SP-49 (cell line): ENCODE data around the genes NPS and FOXI2.

DNA sequence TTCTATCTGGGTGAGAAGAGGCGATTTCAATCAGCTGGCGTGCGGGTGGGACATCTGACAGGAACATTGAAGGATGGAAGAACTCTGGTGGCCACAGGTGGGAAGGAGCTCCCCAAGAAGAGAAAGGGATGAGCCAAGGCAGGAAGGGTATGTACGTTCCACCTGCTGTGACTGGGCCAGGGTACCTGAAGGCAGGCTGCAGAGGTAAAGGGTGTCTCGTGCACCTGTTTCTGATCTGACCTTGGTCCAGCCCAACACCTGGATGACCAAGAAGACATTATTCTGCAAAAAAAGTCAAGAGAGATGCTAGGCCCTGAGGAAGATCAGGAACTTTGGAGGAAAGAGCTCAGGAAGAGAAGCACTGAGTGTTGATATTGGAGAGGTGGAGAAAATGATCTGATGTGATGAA lies 38.3 kb upstream of the DOCK1 start:
- PRO-cap: no peak

DNA sequence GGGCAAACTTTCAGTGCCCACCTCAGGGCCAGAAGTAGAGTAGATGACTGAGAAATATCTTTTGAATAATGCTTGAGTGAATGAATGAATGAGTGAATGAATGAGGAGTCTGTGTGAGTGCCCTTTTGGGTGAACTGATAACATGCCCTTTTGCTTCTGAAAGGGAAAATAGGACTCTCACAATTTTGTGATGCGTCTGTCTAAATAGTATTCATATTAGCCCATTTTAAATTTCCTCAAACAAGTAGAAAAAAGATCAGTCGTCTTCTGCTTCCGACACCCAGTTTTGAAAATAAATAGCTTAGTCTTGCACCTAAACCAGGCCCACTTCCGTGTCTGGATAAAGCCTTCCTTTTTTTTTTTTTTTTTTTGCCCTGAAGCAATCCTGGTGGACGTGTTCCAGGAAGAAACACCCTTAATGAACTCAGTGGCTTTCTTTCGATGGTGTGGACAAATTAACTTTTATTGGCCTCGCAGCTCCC lies 32.9 kb downstream of the INSYN2A start:
- PRO-cap: no peak

GRCh38 chr10:127392250-127392668 lies 156.8 kb upstream of the NPS start:
- PRO-cap: no peak

DNA sequence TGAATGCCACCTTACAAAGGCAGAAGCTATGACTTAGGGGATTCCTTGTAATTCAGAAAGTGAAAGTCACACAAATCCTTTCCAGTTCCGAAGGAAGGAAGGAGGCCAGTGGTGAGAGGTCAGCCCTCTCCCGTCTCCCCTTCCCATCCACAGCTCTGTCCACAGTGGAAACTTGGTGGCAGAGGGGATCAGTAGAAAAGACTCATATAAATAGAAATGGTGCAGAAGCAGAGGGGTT lies 14.9 kb upstream of the NPS start:
- PRO-cap: no peak

DNA sequence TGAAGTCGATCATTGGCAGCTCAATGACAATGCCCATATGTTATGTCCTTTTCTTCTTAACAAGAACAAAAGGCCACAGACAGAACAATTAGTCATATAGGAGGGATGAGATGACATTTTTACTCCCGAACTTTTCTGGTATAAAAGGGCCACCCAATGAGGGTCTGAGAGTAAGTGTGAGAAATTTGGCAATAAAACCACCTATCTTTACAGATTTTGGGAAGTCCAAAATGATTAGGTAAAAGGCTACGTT lies at the start of gene NPS:
TSS of gene NPS (plus strand) at position 171 of the 253 bp plus-strand sequence.
- PRO-cap: no peak

DNA sequence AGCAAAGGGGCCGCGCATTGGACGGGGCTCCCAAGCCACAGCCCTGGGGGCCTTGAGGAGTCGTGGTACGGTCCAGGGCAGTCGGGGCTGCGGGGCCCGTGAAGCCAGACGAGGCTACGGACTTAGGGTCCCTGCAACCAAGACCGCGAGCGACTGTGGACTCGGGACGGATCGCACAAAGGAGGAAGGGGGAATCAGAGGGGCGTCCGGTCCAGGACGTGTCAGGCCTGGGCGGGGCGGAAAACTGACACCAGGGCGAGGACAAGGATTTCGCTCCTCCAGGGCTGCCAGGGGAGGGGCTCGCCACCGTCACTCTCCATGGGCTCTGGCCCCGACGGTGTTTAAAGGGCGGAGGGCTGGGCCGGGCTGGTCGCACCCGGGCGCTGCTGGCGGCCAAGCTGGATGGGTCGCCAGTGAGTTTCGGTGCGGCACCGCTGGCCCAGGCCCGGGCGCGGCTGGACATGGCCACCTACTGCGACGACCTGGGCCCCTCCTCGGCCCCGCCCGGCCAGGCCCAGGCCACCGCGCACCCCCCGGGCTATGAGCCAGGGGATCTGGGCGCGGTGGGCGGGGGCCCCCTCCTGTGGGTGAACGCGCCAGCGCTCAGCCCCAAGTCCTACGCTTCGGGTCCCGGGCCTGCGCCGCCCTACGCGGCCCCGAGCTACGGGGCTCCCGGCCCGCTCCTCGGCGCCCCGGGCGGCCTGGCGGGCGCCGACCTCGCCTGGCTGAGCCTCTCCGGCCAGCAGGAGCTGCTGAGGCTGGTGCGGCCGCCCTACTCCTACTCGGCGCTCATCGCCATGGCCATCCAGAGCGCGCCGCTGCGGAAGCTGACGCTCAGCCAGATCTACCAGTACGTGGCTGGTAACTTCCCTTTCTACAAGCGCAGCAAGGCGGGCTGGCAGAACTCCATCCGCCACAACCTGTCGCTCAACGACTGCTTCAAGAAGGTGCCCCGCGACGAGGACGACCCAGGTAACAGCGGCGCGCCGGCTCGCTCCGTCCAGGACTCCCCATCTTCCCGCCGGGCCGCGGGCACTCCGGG lies at the start of gene FOXI2:
TSS of gene FOXI2 (plus strand) at position 373 of the 1,042 bp plus-strand sequence.
- PRO-cap: no peak

DNA sequence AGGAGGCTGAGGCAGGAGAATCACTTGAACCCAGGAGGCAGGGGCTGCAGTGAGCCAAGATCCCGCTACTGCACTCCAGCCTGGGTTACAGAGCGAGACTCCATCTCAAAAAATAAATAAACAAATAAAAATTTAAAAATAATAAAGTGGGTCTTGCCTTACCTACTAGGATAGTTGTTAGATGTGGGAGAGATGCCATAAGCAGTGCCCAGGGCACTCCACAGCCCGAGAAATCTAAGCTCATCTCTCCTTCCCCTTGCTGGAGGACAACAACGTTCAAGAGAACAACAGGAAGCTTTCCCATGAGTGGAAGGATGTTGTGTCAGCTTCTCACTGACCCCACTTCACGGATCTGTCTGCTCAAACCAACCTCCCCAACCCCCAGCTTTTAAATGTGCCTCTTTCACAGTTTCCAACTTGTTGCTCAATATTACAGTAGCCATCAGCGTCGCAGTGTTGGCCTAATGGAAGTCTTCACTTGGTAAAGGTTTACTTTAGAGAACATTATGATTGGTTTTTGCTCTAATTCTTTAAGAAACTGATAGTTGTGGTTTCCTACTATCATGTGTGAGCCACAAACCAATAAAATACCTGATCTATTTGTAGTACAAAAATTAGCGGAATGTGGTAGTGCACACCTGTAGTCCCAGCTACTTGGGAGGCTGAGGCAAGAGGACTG lies 72.2 kb downstream of the PTPRE start:
- PRO-cap: no peak

DNA sequence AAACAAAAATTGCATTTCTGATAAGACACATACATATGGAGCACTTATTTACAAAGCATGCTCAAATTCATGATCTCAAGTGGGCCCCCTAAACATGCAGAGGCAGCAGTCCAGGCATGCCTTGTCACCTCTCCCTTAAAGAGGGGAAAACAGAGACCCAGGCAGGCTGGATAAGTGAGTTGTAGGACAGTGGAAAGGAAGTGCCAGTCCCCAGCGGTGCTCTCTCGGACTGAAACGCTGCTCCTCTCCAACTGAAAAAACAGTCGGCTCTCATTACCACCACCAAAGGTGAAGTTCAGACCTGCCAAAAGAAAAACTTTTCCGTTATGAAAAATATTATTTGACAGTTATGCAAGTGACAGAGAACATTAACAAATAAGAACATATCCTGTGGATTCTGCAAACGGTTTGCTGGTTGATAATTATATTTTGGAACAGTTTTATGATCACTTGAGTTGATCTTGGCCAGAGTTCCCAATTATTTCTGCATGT lies 82.5 kb downstream of the PTPRE start:
- PRO-cap: no peak

- PRO-cap: no peak
Observed at GRCh38 chr10:128018135-128018710, 108.0 kb downstream of the MKI67 start.

DNA sequence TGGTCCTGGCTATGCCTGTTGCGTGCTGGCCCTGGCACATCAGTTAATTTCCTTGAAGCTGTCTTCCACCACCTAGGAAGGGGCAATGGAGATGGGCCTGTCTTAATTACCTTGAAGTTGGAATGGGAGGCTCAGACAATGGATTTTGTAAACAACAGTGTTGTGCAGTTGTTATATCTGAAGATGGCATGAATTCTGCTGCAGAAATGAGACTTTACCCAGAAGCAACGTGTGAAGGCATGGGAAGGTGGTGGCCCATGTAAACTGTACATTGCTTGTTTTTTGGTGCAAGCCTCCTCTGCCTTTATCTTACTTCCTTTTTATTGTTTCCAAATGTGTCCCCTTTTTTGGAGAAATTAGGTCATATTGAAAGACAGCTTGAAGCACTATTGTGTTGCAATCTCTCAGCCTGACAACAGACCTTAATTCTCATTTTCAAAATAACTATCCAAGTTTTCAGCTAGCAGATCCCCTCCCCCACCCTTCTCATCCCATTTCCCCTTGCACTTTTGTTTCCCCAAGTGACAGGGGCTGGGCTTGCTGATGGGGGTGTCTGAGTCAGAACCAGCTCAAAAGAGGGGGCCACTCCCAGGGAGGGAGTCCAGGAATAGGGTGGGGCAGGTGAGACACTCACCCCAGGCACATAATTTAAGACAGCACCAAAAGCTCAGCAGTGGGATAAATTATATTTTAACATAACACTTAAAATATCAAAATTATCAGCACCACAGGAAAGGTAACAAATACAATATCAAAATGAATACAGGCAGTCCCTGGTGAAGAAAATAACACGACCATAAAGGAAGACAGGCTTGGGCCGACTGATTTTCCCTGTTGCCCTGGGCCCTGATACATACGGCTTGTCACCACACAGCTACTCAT lies 75.3 kb downstream of the MKI67 start:
- PRO-cap: no peak

GRCh38 chr10:128070736-128071067 lies 55.5 kb downstream of the MKI67 start:
- PRO-cap: no peak

GRCh38 chr10:128077818-128078220 lies 48.4 kb downstream of the MKI67 start:
- PRO-cap: no peak

GRCh38 chr10:128103046-128103567 lies 23.1 kb downstream of the MKI67 start:
- PRO-cap: no peak

DNA sequence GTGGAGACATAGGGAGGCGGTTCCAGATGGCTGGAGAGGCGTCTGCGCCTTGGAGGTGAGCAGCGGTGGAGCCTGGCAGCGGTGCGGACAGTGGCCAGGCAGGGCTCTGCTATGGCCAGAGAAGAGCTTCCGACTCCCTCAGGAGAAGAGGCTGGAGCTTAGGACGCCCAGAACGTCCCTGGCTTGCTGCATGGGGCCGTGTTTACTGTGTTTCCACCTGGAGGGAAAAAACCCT lies 447.0 kb upstream of the MKI67 start:
- PRO-cap: no peak

GRCh38 chr10:129253867-129254242 lies 213.2 kb upstream of the MGMT start:
- PRO-cap: no peak

- PRO-cap: no peak
Observed at GRCh38 chr10:129470523-129470899, 3.5 kb downstream of the MGMT start.

GRCh38 chr10:129946353-129946771 lies 17.7 kb downstream of the EBF3 start:
- PRO-cap: no peak

DNA sequence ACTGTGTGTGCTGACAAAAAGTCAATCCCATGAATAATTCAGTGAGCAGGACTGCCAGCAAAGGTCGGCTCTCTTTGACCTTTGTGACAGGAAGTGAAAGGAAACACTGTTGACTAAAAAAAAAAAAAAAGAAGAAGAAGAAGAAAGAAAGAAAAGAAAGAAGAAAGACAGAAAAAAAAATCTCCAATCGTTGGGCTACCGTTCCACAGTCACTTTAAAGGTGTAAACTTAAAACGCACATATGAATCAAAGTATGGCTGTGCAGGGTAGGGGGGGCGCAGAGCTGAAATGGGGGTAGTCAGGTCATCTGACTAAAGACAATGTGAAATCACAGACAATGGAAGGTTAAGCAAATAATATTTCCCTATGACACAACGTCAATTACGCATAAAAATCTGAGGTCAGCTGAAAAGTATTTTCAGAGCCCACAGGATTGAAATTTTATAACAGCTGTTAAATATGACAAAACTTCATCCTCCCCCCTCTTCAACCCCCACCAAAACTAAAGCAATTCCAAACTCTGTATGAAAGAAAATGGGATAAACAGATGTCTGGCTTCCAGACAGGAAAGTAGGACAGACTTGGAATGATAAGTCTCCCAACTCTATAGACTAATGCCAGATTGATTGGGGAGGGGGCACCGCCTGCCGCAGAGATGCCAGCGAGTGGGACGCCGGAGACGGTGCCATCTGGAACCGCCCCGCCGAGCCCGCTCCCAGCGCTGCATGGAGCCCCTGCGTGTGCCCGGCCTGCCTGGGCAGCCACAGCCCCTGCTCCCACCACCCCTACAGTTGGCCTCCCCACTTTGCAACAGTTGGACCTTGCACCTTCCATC lies 10.9 kb downstream of the EBF3 start:
- PRO-cap: no peak

GRCh38 chr10:130137687-130138560 lies 1.7 kb downstream of the GLRX3 start:
- PRO-cap: no peak

GRCh38 chr10:131269436-131269785 lies 42.1 kb downstream of the TCERG1L start:
- PRO-cap: no peak